HCT116 (cell line): ENCODE measurements around a stretch of chr2.

DNA sequence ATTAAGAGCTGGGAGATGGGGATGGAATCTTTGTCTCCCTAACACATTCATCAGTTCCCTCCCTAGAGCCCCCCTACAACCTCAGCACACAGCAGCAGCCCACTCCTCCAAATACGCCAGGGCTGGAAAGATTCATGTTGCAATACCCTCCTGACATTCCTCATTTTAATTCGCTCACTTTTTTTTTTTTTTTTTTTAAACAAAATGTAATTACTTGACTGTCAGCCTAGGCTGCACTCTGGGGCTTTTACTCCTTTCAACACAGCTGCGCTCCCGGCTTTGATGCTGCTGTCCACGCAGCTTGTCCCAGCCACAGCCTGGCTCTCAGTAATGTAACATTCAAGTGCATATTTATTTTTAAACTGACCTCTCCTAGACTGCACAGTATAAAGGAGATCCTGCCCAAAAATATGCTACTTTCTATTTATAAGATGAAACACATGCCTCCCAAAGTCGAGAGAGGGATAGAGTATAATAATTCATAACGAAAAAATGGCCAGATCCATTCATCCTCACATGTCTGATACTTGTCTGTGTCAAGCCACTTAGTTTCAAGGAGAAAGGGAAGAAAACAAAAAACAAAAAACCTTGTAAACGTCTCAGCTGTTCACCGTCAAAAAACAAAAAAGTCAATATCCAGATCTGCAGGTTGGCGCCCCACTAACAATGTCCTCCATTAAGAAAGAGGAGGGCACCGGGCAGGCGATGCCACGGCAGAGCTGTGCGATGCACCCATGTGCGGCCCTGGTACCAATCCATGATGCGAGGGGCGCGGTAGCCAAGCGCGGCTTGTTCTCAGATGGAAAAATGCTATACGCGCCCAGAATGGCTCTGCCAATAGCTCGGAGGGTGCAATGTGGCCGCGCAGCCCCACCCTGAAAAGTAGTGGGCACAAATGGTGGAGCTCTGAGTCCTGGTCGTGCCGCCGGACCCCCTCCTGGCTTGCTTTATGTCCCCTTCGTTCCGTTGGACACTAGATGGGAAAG, 844 bp downstream of the CDC42EP3 start:
- RRBS = no CpG with 5 or more reads among the region's 30 CpGs

DNA sequence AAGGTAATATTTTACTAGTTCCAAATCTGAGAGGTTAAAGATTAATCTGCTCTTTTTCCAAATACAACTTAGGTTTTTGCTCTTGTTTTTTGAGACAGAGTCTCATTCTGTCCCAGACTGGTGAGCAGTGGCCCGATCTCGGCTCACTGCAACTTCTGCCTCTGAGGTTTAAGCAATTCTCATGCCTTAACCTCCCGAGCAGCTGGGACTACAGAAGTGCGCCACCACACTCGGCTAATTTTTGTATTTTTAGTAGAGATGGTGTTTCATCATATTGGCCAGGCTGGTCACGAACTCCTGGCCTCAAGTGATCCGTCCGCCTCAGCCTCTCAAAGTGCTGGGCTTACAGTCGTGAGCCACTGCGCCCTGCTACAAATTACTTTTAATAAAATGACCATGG, 1.4 kb upstream of the RMDN2 start:
- RRBS = no CpG with 5 or more reads among the region's 10 CpGs

DNA sequence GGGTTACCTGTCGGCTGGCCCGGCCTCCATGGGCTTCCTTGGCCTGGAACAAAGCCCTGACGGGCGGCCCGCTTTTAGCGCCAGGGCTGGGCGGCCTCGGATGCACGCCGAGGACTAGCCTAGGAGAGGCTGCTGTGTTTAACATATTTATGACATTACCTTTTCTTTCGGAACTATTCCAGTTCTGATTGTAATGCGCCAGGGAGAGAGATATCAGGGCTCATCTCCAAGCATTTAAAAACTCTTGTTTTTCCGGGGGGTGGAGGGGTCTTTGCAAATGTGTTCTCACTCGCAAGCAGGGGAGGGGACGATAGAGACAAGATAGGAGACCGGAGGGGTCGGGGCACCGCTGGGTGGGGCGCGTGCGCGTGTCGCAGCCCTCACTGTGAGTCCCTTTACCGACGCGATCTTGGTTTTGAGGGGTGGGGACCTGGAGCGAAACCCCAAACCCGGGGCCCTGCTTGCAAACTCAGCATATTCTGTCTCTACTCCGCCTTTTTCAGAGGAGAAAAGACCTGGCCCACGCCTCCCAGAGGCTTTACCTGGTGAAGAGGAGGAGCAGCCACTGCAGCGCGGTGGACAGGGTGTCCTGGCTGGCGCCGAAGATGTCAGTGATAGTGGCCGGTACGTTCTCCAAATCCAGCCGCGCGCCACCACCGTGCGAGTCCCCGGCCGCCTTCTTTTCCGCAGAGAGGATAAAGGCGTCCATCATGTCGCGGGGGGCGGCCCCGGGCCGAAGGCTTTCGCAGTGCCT, 2.0 kb downstream of the CYP1B1 start:
- RRBS = 97% methylated on average over 20 of the region's 51 CpGs

DNA sequence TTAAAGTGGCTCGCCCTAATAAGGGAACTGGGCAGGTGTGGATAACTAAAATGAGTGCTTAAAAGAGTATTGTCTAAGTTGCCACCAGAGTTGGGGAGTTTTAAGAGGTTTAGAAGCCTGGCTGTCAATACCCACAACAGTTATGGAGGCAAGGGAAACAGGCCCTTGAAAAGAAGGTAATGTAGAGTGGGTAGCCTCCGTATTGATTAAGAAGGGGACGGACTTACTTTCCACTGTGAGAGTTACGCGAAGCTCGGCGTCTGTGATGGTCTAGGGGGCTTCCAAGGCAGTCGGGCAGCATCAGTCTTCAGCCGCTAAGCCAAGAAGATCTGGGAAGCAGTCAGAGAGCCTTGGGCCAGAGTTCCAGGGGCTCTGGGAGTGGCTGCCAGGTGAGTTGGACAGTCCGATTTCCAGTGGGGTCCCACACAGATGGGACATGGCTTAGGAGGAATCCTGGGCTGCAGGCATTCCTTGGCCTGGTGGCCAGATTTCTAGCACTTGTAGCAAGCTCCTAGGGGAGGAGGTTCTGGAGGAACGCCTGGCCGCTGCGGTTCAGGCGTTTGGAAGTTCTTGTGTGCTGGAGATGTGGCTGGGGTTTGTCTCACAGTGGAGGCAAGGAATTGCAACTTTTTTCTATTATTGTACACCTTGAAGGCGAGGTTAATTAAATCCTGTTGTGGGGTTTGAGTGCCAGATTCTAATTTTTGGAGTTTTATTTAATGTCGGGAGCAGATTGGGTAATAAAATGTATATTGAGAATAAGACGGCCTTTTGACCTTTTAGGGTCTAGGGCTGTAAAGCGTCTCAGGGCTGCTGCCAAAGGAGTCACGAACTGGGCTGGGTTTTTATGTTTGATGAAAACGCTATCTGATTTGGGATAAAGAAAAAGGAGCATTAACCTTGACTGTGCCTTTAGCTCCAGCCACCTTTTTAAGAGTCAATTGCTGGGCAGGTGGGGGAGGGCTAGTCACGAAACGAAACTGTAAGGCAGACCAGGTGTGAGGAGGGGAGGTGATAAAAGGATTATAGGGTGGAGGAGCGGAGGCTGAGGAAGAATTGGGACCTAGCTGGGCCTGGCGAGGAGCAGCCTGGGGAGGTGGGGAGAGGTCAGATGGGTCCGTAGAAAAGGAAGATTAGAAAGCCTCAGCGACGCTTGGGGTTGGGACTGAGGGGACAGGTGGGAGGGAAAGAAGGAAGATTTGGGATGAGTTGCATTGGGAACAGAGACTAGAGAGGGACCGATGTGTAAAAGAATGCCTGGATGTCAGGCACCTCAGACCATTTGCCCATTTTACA, 8.2 kb upstream of the CYP1B1 start:
- RRBS = no CpG with 5 or more reads among the region's 28 CpGs

- RRBS = no CpG with 5 or more reads among the region's 9 CpGs
Observed at GRCh38 chr2:38109353-38110338, 33.7 kb upstream of the CYP1B1 start.

- RRBS = no CpG with 5 or more reads among the region's 9 CpGs
Observed at GRCh38 chr2:38533742-38534135, 69.0 kb downstream of the HNRNPLL start.

GRCh38 chr2:38535821-38536464, 66.8 kb downstream of the HNRNPLL start:
- RRBS = 1% methylated on average over 34 of the region's 50 CpGs

DNA sequence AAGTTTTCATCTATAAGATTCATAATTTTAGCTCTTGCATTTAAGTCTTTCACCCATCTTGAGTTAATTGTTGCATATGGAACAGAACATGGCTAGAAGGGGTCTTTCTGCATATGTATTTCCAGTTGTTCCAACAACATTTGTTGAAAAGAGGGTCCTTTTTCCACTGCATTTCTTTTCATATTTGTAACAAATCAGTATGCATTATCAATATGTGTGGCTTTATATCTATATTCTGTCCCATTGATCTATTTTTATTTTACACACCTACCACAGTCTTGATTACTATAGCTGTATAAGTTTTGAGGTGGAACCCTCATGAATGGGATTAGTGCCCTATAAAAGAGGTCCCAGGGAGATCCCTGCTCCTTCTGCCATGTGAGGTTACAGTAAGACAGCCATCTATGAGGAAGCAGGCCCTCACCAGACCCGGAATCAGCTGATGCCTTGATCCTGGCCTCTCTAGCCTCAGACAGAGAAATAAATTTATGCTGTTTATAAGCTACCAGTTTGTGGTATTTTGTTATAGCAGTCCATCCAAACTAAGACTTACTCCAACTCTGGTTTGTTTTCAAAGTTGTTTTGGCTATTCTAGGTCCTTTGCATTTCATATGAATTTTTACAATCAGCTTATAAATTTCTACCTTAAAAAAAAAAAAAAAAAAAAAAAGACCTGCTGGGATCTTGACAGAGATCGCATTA, 55.0 kb downstream of the HNRNPLL start:
- RRBS = no CpG with 5 or more reads among the region's 2 CpGs

GRCh38 chr2:38740955-38742289, 9.7 kb downstream of the SRSF7 start:
- RRBS = no CpG with 5 or more reads among the region's 12 CpGs

GRCh38 chr2:38794494-38794946, 16.5 kb downstream of the GEMIN6 start:
- RRBS = no CpG with 5 or more reads among the region's 4 CpGs

DNA sequence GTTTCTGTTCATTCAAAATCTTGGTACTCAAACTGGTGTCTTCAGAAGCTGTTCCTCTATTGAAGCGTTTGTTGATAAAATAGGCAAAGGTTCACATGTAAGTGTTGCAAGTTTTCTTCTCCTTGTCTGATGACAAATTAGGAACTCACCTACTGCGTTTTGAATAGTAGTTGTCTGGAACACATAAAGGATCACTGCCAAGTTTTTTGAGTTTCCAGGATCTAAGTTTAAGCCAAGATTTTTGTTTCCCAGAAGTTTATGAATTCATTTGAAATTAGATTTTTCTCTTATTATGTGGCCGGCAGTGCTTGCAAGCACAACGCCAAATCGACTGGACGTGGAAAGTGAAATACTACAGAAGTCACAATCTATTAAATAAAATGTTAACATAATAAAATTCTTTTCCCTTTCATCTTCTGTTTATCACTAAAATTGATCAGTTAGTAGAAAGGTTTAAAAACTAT, 85.4 kb downstream of the ARHGEF33 start:
- RRBS = no CpG with 5 or more reads among the region's 6 CpGs

DNA sequence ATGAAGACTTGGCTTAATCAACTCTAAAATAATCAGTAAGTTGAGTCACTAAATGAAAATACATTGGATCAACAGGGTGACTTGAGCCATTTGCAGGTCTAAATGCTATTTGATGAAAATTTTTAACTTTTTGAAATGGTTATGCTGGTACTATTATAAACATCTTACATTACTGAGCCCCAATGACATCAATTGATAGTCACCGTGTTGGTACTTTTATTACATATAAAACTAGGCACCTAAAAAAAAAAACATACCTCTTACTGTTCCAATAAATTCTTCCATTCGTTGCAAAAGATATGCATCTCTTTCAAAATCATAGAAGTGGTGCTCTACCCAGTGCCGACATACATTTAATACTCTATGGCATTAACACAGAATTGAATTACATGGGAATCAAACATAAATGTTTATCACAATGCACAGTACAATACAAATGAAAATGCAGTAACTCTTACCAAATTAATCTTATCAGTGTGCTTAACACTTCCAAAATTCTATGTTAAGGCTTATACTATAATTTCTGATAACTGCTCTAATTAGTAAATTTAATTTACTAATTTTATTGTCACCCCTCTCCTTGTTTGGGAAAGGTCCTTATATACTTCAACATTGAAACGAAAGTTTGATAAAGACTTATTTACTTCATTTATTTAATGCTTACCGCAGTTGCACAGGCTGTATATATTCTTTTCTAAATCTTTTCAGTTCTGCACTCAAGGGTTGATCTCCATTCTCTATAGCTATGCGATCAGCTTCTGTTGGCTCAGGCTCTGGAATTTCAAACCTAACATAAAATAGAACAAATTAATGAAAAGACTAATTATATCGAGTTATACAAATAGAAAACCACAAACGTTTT, 107.4 kb downstream of the SOS1 start:
- RRBS = no CpG with 5 or more reads among the region's 8 CpGs

DNA sequence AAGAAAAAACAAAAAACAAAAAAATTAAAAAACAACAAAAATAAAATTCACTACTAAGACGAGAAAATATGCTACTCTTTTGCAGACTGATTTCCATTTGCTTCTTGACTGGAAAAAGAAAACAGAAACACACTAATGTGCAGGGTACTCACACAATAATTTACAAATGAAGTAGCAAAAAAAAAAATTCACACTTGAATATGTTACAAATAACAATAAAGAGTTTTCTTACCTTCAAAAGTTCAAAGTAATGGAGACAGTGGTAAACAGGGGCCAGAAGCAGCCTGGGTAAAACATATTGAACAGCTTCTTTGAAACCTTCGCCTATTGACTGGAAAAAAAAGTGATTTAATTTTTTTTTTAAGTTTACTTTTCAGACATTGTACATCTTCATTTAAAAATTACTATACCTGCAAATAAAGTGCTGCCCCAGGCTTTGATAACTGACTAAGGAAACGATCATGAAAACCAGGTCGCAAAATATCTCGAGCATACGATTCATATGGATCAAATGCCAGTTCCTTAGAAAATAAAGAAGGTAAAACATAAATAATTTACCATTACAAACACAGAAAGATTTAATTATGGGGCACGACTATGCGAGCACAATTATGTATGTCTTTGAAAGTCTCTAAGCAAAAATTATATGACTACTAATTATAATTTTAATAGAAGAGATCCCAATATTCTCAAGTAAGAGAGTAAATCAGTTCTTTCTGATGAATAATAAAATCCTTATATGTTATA, 85.7 kb downstream of the SOS1 start:
- RRBS = no CpG with 5 or more reads among the region's 8 CpGs

DNA sequence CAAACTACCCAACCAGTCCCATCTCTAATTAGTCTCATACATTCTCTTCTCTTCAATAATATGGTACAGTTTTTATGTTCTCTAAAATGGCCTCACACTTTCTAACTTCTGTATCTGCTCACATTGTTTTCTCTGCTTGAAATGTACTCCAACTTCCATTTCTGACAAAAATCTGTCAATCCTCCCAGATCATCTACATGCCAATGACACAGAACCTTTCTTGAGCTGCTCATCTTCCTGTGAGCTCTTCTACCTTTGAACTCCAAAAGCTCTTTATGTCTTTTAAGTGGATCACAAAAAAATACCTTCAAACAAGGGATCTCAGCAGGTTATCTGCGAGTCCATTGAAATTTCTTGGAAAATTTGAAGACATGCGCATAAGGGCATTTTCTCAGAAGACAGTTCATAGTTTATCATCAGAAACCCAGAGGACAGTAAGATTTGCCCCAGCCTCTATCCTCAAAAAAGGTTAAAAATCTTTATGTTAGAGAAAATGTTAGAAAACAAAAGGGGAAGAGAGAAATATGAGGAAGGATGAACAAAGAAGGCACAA, 101.5 kb downstream of the MAP4K3 start:
- RRBS = no CpG with 5 or more reads among the region's 2 CpGs

DNA sequence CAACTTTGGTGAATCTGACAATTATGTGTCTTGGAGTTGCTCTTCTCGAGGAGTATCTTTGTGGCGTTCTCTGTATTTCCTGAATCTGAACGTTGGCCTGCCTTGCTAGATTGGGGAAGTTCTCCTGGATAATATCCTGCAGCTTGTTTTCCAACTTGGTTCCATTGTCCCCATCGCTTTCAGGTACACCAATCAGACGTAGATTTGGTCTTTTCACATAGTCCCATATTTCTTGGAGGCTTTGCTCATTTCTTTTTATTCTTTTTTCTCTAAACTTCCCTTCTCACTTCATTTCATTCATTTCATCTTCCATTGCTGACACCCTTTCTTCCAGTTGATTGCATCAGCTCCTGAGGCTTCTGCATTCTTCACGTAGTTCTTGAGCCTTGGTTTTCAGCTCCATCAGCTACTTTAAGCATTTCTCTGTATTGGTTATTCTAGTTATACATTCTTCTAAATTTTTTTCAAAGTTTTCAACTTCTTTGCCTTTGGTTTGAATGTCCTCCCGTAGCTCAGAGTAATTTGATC, 214.8 kb downstream of the SLC8A1 start:
- RRBS = no CpG with 5 or more reads among the region's 7 CpGs

- RRBS = no CpG with 5 or more reads among the region's 9 CpGs
Observed at GRCh38 chr2:40282466-40283003, 169.4 kb downstream of the SLC8A1 start.

- RRBS = no CpG with 5 or more reads among the region's 5 CpGs
Observed at GRCh38 chr2:40402363-40403202, 49.3 kb downstream of the SLC8A1 start.

- RRBS = no CpG with 5 or more reads among the region's 13 CpGs
Observed at GRCh38 chr2:40957481-40958105, 505.7 kb upstream of the SLC8A1 start.

- RRBS = no CpG with 5 or more reads among the region's 5 CpGs
Observed at GRCh38 chr2:41725732-41726369, 322.0 kb upstream of the PKDCC start.